Ureter (tissue), 1 donor: ENCODE measurements around the genes TFAP2E and AGO1.

- PRO-cap, result bidirectional peak, plus-strand start at chr1:33255600, minus-strand start at chr1:33255691
These were observed 895 bp upstream of the ZNF362 start for GRCh38 chr1:33255373-33255821.

DNA sequence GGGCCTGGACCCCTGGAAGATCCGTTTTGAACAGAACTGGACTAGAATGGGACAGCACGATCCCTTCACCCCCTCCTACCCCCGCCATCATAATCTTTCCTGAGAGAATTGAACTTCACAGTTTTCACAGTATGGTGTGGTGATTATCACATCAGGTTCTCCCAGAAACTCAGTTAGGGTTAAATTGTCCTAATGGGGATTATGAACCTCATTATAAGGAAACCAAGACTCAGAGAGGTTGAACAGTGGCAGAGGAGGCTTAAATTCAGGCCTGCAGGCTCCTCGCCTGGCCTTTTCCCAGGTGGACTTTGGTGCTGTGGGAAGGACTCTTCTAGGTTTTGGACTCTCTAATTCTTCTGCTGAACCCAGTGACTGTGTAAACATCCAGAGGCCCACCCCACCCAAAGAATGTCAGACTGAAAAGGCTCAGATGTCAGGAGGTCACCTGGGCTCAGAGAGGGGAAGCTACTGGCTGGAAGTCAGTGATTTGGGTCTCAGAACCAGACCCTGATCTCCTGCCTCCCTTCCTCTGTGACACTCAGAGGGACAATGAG lies 2.4 kb downstream of the ZNF362 start:
- PRO-cap, result no peak

GRCh38 chr1:33329962-33330546 lies 9.2 kb upstream of the A3GALT2 start:
- PRO-cap, result no peak

DNA sequence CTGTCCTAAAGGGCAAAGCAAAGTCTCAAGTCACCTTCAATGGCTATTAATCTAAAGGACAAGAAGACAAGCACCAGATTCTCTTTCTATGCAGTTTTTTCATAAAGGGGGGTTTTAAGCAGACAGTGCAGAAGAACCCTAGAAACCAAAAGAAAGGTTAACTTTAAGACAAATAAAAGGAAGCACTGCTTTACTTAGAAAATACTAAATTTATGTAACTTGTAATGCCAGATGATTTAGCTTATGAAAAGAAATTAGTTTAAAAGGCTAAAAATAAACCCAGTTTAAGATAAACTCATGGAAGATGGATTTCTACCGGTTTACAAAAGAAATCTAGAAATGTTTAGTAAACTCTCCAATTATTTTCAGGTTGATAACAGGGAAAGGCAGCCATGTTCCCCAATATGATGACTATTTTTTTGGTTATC lies 23.0 kb upstream of the A3GALT2 start:
- PRO-cap, result no peak

- PRO-cap, result no peak
These were observed 27.7 kb upstream of the A3GALT2 start for GRCh38 chr1:33348571-33349069.

GRCh38 chr1:33360012-33360482 lies 39.1 kb upstream of the A3GALT2 start:
- PRO-cap, result no peak

DNA sequence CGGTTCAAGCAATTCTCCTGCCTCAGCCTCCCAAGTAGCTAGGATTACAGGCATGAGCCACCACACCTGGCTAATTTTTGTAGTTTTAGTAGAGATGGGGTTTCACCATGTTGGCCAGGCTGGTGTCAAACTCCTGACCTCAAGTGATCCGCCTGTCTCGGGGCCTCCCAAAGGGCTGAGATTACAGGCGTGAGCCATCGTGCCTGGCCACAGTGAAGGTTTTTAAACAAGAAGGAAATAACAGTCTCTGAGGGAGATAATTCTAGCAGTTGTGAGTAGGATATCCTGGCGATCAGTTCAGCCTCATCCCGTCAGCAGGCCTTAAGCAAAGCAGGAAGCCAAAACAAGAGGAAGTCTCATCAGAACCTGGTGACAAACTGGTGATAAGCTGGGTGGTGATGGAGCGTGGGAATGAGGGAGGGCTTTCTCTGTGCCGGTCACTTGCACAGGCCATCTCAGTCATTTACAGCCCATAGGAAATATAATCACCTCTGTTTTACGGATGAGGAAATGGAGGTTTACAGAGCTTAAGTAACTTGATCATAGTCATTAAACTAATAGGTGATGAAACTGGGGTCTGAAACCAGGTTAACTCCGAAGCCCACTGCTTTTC lies 40.6 kb upstream of the A3GALT2 start:
- PRO-cap, result no peak

GRCh38 chr1:33365317-33366156 lies 44.6 kb upstream of the A3GALT2 start:
- PRO-cap, result no peak

GRCh38 chr1:34427321-34427782 lies 250.6 kb downstream of the C1orf94 start:
- PRO-cap, result no peak

GRCh38 chr1:34742680-34743156 lies 12.1 kb upstream of the GJB5 start:
- PRO-cap, result no peak

DNA sequence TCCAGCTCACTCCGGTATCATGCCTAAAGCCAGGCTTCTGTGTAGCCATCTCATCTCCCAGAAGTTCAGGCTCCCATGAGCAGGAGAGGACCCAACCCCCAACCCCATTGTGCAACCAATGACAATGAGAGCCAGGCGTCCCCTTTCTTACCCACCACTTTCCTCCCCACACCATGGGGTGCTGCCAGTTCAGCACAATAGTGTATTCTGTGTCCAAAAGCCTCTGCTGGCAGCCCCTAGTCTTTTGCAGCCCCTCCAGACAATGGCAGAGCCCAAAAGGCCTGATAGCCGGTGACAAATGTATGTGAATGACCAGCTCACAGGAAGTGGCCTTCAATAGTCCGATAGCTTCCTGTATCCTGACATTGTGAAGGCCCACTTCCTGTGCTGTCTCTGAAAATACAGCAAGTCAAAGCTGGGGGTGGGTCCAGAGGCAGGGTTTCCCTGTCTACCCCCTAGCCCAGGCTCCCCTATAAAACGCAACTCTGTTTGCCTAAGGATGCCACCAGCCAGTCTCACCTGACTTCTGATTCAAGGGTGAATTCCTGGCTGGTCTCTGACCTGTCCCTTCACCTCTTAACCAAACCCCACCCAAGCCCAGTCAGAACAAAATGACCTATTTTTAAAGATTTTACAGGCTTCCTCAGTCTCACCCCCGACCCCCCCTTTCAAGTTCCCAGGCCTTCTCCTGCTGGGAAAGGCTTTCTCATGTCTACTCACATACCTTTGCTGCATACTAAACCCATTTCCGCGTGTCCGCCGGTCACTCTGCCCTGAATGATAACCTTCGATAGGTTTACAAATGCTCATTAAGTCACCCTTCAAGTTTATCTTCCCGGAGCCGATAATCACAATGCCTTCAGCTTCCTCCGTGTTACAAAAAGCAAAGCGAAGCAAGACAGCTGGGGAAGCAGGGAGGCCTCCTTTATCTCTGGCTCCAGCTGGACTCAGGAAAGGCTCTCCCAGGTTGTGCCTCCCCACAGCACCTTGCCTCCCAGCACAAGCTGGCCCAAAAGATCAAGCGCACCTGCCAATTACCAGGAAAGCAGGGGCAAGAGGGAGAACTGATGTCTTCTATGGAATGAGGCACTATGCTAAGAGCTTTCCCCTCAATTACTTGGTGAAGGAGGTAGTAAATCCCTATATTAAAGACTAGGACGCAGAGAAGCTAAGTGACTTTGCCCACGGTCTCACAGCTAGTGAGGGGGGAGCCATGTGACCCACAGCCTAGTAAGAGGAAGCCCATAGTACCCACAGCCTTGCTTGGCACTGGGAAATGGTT lies 16.2 kb downstream of the SMIM12 start:
- PRO-cap, result no peak

DNA sequence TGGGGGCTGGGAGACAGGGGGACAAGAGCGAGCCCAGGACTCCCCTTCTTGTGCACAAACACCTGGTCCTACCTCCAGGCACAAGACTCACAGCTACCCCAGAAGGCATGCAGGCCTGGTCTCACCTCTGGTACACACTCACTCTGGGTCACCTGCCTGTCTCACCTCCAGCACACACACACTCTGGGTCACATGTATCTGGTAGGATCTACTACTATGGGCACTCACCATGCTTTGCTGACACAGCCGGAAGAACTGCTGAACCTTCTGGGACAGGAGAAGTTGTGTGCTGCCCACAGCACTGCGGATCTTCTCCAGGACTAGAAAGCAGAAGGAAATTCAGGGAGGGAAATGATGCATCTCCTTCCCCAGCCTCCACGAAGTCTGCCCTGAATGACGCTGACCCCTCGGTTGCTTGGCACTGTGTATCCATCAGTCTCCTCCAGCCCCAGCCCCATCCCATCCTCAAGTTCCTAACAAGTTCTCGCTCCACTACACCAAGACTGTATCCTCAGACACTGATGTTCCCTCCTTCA lies 7.8 kb upstream of the SMIM12 start:
- PRO-cap, result no peak

GRCh38 chr1:35062569-35063351 lies 16.4 kb upstream of the ZMYM1 start:
- PRO-cap, result no peak

DNA sequence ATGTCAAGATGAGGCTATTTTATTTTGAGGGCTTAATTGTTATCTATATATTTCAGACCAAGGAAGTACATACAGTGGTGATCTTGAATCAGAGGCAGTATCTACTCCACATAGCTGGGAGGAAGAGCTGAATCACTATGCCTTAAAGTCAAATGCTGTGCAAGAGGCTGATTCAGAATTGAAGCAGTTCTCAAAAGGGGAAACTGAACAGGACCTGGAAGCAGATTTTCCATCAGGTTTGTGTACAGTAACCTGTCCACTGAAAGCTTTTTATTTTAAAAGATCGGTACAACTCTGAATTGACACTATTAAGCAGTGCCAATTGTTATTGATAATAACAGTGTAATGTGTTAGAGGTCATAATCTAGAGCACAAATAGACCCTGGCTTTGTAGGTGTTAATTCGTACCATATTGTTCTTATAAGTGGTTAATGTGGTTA lies 130.3 kb downstream of the ZMYM4 start:
- PRO-cap, result no peak

DNA sequence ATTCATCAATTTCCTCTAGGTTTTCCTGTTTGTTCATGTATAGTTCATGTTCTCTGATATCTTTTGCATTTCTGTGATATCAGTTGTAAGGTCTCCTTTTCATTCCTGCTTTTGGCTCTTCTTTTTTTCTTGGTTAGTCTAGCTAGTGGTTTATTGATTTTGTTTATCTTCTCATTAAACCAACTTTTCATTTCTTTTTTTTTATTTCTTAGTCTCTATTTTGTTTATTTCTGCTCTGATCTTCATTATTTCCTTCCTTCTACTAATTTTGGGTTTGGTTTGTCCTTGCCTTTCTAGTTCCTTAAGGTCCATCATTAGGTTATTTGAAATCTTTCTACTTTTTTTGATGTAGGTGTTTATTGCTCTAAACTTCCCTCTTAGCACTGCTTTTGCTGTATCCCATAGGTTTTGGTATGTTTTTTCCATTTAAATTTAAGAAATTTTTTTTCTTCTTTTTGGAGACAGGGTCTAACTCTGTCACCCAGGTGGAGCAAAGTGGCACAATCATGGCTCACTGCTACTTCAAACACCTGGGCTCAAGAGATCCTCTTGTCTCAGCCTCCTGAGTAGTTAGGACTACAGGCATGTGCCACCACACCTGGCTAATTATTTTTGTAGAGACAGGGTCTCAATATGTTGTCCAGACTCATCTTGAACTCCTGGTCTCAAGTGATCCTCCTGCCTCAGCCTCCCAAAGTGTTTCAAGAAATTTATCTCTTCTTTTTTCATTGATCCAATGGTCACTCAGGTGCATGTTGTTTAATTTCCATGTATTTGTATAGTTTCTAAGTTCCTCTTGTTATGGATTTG lies 29.3 kb downstream of the KIAA0319L start:
- PRO-cap, result no peak

DNA sequence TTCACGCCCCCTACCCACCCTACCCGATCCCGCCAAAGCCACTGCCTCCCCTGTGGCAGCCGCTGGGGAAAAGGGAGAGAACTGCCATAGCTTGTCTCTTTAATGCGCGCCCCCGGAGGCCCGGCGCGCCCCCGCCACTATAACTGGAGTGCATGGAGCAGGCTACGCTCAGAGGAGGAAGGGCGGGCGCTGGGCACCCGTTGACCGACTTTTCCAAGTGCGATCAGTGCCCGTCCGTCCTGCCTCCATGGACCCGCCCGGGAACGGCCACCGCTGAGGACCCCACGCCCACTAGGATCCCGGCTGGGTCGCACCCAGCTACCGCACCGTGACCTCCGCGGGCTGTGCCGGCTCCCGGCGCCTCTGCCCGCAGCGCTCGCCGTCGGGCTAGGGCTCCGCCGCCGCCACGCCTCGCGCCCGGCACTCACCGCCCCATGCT lies at the start of gene TFAP2E:
Gene TFAP2E (plus strand): TSS at position 171 of the 439 bp plus-strand sequence.
- PRO-cap, result no peak

DNA sequence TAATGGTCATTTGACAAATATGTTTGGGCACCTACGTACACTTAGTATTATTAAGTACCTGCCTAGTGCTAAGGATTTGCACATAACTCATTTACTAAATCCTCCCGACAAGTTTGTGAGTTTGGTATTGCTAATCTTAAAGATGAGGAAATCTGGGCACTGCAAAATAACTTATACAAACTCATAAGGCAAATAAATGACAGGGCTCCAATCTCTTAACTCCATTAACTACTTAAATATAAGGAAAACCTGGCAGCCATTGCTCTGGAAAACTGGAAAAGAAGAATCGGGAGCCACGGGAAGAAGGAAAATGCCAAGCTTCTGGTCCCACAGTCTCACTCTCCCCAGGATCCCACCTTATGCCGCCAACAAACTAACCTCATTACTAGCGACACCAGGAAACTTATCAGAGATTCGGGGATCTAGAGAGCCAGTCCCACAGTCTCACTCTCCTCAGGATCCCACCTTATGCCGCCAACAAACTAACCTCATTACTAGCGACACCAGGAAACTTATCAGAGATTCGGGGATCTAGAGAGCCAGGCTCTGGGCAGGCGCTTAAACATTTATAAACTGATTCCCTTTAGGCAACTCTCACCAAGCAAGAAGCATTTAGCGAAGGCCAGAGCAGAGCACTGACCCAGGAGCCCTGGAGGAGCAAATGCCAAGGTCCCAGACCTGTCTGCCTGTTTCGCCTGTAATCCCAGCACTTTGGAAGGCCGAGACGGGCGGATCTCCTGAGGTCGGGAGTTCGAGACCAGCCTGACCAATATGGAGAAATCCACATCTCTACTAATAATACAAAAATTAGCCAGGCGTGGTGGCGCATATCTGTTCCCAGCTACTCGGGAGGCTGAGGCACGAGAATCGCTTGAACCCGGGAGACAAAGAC lies 844 bp downstream of the PSMB2 start:
- PRO-cap, result no peak

DNA sequence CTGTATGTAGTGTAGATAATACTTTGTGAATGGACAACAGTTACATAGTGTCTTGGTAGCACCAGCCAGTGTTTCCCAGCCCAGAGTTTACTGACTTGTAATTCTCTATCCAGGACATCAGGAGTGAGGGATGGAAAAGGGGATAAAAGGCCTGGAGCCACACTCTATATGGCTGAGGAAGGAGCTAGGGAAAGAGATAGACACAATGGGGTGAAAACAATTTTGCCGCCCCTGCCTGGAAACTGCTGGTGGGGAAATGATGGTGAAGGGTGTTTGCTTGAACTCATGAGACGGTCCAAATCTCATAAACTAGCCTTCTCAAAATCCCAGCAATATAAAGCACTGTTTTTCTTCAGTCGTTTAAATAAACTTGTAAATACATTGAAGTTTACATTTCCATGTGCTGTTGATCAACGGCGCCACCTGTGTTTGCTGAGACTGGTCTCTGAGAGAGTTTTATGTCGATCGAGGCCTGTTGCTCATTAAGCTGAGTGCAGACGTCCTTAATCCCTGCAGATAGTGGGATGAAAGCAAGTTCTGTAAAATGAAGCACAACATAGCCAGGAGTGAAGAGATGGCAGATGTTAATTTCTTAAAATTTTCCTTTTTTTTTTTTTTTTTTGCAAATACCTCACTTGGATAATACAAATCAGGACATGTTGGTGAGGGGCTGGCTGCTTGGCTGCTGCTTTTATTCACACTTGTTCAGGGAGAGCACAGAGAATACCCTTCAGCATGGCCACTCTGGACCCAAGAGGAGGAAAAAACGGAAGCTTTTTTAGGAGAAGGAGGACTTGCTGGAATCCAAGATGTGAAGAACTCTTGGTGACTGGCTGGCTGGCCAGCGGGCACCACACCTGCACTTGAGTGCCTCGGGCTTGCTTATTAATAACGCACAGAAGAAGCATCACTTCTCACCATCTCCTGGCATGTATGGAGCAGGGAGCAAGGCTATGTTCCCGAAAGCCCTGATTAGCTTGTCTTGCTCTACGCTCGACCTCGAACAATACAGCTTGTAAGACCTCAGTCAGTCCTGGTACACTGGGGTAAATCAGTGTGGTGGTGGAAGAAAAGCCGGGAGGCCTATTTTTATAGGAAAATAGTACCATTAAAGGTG lies 27.6 kb upstream of the AGO1 start:
- PRO-cap, result no peak

- PRO-cap, result unidirectional peak, plus-strand start at chr1:35883209
These were observed at the start of gene AGO1 for GRCh38 chr1:35882808-35883548. Gene AGO1 (plus strand): TSS chr1:35883209.

DNA sequence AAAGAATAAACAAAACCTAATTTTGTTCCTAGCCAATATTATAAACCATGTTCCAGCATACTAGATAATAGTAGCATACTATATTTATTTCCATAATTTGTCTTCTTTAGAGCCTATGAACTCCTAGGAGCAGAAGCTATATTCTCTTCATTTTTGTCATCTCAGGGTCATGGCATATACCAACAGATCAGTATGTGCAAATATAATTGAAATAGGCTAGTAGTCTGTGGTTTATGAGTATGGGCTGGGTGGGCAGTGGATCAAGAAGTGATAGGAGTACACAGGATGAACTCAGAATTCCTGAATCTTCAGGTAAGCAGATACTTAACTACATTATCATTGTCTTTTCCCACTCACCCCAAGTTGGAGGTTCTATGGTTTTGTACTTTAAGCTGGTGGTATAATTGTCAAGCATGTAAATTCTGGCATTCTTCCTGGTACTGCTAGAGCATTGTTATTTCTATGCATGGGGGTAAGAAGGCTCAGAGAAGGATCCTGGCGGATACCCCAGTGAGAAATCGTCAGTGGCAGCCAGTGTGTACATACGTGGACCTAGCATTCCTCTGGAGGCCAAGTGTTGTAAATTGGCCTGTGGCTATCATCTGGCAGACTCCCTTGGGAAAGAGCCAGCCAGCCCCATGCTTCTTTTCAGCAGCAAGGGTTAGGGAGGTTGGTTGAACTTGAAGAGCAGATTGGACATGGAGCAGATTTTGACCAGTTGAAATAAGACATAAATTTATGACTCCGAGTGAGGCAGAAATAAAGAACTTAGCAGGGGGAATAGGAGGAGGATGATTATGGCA lies 5.3 kb upstream of the AGO3 start:
- PRO-cap, result no peak